Monocyte (primary cell): ENCODE measurements around a stretch of chr2.

DNA sequence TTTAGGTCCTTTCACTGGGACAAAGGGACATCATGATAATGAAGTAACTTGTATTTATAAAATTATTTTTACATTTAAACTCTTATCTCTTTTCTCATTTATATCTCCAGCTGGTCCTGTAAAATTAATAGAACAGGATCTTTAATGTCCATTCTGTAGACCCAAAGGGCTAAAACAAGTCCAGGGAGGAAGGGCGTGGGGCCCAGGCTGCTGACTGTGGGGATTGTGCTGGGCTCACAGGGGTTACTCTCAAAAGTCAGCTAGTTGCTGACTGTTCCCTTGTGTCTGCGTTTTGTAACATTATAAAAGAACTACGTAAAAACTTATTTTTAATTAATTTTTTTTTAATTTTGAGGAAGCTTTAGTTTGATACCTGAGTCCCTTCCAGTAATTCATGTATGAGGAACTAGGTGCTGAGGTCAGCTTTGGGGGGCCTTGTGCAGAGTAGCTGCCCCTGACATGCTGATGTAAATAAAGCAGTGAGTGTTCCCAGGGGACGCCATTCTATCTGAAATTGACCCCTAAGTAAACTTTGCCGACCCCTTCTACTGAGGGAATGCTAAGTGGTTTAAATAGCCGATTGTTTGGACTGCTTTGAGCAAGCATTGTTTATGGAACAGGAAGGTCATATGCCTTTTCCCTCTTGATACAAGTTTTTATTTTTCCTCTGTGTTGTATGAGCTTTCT is 56.3 kb downstream of the MERTK start:
- PRO-cap, 2 experiments = no peak in any of the 2 experiments

DNA sequence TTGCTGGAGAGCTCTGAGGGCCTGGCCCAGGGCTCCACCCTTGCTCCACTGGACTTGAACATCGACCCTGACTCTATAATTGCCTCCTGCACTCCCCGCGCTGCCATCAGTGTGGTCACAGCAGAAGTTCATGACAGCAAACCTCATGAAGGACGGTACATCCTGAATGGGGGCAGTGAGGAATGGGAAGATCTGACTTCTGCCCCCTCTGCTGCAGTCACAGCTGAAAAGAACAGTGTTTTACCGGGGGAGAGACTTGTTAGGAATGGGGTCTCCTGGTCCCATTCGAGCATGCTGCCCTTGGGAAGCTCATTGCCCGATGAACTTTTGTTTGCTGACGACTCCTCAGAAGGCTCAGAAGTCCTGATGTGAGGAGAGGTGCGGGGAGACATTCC is 26.6 kb upstream of the TMEM87B start:
- PRO-cap, 2 experiments = no peak in any of the 2 experiments

DNA sequence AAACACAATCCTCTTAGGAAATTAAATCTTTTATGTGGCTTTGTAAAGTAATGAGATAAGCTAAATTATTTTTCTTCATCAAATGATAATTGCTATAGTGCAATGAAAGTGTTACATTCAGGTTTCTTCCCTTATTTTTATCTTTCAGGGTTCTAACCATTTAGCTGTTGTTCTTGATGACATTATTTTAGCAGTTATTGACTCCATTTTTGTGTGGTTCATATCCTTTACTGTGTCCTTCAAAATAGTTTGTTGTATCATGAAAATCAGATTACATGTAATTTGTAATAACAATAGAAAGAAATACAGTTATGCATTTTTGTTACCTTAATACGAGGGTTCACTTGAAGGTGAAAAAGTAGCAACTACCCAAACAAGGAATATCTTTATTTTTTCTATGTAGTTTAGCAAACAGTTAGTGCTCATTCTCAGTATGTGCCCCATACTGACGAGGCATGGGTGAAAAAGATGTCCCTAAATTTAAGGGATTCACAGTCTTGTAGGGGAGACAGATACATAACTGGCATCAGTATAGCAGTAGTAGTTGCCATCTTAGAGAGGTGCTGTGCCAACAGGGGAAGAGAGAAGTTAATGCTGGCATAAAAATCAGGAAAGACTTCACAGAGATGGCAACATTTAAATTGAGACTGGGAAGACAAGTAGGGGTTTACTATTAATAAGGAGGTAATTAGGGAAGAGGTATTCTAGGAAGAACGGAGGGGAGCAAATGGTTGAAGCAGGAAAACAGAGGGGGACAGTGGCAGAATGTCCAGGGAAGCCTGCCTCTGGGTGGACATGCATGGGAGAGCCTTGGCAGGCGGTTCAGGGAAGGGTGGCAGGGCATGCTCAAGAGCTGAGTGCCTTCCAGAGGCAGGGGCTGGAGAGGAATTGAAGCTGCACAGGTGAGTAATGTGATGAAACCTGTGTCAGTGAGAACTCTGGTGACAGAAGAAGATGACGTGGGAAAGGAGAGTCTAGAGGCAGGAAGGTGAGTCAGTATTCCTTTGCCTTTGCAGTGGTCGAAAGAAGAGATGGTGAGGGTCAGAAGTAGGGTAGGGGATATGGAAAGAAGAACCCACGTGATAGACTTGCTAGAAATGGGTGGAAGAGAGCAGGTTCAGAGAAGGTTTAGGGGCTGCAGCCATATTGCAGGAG is 36.9 kb downstream of the TMEM87B start:
- PRO-cap, 2 experiments = no peak in any of the 2 experiments

DNA sequence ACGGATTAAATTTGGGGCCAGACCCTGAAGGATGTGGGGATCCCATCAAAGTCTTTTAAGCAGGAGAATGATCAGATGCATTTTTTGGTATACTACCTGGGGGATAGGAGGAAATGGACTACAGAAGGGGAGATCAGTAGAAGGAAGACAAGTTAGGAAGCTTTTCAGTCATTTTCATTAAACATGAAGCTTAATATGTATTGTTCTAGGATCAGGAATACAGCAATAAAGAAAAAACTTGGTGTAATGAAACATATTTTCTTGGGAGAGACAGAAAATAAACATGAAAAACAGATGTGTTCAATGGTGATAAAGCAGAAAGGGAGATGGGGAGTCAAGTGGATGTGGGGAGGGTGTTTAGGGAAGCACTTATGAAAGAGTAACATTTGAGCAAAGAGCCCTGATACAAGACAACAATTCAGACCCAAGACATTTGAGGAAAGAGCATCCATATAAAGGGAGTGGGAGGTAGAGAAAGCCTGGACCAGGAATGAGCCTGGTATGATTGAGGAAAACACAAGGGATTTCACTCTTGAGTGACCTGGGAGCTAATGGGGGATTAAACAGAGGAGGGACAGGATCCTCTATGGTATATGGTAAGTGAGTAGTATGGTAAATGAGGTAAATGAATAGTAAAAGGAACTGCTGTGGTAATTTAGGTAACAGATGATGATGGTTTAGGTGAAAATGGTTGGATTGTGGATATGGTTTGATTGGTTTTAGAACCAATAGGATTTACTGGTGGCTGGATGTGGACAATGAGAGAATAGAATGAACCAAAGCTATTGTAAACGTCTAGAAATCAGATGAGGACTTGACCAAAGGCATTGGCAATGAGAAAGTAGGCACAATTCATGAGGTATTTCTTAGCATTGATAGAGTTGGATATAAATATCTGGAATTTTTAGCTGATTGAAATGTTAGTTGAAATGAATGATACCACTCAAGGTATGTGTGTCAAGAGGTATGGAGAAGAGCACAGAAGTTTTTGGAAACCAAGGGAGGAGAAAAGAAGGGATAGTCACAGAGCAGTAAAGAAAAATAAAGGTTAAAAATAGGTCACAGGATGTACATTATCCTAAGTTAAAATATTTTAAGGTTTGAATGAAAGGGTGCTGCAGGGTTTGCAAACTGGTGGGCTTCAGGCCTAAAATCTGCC is 5.8 kb downstream of the ZC3H6 start:
- PRO-cap, 2 experiments = no peak in any of the 2 experiments

- PRO-cap, 2 experiments = no peak in any of the 2 experiments
These were observed 21.2 kb downstream of the ZC3H6 start for GRCh38 chr2:112296616-112297041.

GRCh38 chr2:112314753-112315408 is 39.5 kb downstream of the ZC3H6 start:
- PRO-cap, 2 experiments = no peak in any of the 2 experiments

GRCh38 chr2:112432288-112433048 is 977 bp downstream of the RGPD8 start:
- PRO-cap, 2 experiments = no peak in any of the 2 experiments

- PRO-cap, 2 experiments = no peak in any of the 2 experiments
These were observed 1.7 kb downstream of the SLC20A1 start for GRCh38 chr2:112647259-112647967.

DNA sequence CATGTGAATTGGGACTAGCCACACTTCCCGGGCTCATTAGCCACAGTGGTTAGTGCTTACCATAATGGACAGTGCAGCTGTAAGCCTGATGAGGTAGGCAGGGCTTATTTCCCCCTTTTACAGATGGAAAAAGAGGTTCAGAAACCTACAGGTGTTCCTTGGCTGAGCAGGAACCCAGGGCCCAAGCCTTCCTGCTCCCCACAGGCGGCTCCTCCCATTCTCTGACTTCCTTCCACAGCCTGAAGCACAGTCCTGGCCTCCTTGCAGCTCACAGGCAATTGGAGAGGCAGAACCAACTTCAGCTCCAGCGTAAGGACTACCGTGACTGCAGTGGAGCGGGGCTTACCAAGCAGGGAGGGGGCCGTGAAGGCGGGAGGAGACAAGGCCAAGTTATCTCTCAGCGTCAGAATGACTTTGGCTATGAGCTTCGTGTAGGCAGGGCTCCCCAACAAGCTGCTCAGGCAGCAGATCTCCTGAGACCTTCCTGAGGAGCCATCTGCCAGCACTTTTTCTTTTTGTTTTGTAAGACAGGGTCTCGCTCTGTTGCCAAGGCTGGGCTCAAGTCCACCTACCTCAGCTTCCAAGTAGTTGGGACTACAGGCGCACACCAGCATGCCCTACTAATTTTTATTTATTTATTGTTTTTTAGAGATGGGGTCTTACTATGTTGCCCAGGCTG is 34.3 kb upstream of the NT5DC4 start:
- PRO-cap, 2 experiments = no peak in any of the 2 experiments

- PRO-cap, 2 experiments = no peak in any of the 2 experiments
These were observed 5.9 kb downstream of the NT5DC4 start for GRCh38 chr2:112726584-112727286.

- PRO-cap, 2 experiments = no peak in any of the 2 experiments
These were observed 23.7 kb downstream of the IL1B start for GRCh38 chr2:112812769-112813331.

GRCh38 chr2:112839540-112839852 is 2.9 kb upstream of the IL1B start:
- PRO-cap, 2 experiments = peak in 2 of 2 experiments; most common plus-strand start chr2:112839792 (in 2); most common minus-strand start chr2:112839744 (in 2)

GRCh38 chr2:112848756-112849260 is 12.2 kb upstream of the IL1B start:
- PRO-cap, 2 experiments = no peak in any of the 2 experiments

GRCh38 chr2:112908401-112908847 is 2.5 kb upstream of the IL37 start:
- PRO-cap, 2 experiments = no peak in any of the 2 experiments

- PRO-cap, 2 experiments = no peak in any of the 2 experiments
These were observed 25.7 kb downstream of the IL37 start for GRCh38 chr2:112936722-112936996.

- PRO-cap, 2 experiments = no peak in any of the 2 experiments
These were observed 11.3 kb downstream of the IL1F10 start for GRCh38 chr2:113078896-113079597.

- PRO-cap, 2 experiments = no peak in any of the 2 experiments
These were observed 25.0 kb downstream of the PSD4 start for GRCh38 chr2:113198465-113199538.

DNA sequence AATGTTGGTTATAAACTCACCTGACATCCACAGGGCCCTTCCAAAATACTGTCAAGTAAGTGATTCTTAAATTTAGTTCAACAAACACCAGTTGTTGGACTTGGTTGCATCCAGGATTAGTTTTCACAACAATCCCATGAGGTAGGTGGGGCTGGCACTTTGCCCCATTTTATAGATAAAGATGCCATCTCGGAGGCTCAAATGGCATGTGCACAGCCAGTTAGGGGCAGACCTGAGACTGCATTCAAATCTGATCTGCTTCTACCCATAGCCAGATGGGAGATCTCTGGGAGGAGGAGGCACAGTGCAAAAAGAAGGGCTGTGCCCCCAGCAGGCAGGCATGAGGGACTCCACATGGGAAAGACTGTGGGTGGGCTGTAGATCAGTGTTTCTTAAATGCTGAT is 15.3 kb downstream of the PAX8 start:
- PRO-cap, 2 experiments = no peak in any of the 2 experiments

DNA sequence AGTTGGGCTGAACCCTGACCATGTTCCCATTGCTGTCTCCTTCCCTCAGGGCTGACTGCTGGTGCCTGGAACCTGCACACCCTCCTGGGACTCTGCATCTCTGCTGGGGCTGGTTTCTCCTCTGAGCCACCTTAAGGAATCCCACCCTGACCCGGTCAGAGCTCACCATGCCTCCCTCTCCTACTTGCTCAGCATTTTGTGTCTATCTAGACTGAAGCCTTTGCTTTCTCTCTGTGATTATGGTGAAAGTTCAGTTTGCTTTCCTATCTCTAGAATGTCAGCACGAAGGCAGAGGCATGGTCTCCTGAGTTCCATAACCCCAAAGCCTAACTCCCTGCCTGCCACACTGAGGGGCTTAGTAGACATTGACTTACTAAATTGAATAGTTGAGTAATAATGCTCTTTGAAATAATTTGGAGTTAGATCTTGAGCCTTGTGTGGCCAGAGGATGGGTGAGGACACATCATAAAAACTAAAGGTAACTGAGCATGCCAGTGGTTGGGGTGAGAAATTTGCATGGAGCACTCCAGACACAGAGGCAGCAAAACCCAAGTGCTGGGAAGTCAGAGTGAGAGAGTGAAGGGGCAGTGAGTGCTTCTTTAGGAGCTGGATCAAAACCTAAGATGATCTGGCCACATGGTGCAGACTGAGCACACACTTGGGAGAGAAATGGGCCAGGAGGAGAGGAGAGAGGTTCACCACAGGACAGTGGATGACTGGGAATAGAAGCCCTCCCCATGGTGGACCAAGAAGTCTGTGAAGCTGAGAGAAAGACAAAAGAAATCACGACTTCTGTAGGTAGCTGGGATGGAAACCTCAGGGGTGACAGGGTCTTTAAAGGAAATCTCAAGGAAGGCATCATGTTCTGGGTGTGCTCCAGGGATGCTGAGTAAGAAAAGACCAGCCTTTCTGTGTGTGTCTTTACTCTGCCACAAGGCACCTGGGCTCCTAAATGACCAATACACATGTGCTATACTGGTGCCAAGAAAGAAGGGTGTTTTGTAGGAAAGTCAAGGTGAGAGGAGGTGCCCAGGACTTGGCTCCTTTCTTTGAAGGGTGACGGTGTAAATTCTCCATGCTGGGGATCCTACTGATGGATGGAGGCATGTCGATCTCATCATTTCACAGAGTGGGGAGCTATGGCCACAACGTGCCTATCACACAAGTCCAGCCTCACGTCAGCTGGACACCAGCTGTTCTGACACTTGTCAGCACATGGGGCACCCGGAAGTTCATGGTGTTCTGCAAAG is 12.9 kb downstream of the PAX8 start:
- PRO-cap, 2 experiments = no peak in any of the 2 experiments

GRCh38 chr2:113272735-113273392 is 5.9 kb downstream of the PAX8 start:
- PRO-cap, 2 experiments = no peak in any of the 2 experiments